Smooth muscle cell (in vitro differentiated cells): ENCODE data around the genes KRTAP3-1, KRTAP1-4, GAST and ACLY.

GRCh38 chr17:40883528-40883941, 1.5 kb downstream of the KRT20 start:
- RAMPAGE, long total RNA, result no peak

DNA sequence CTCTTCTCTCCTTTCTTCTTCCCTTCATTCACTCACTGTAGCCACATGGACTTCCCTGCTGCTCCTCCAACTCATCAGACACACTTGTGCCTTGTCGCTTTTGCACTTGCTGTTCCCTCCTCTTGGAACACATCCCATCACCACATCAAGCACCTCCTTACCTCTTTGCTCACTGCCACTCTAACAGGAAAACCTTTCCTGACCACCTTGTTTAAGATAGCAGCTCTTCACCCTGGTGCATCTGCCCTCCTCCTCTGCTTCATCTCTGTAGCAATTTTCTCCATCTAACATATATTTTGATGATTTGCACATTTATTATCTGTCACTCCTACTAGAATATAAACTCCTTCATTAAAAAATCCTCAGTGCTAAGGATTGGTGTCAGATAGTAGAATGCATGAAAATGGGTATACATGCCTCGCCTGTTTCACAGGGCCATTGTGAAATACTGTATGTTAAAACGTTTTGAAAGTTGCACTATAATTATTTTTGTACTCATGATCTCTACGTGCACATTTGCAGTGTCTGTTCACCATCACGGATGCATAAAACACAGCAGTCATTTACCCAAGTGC, 10.5 kb downstream of the KRT23 start:
- RAMPAGE, long total RNA, result no peak

GRCh38 chr17:41008768-41009625, at the start of gene KRTAP3-1:
Gene KRTAP3-1, minus strand, starts transcription at chr17:41009128.
- RAMPAGE, long total RNA, result no peak

DNA sequence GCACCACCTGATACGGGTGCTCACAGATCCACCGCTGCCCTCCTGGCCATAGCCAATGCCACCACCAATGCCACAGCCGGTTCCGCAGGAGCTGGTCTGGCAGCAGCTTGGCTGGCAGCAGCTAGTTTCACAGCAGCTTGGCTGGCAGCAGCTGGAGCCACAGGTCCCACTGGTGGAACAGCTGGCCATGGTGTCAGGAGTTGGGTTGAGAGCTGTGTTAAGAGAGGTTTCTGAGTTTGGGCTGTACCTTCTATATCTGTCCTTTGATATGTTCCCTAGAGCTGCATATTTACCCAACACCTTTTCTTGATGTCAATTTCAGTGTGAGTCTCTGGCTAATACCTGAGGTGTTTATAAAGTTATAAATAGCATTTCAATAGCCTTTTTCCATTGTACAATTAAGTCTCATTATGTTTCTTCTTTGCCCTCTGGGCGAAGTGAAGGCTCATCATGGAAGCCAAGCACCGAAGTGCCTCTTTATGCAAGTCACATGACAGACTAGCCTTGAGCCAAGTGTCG, at the start of gene KRTAP1-4:
KRTAP1-4 (minus strand) TSS at position 306 of the 519 bp plus-strand sequence.
- RAMPAGE, long total RNA, result no peak

- RAMPAGE, long total RNA, result no peak
Observed at GRCh38 chr17:41117839-41118195, 356 bp downstream of the KRTAP4-11 start.

- RAMPAGE, long total RNA, result no peak
Observed at GRCh38 chr17:41510296-41510836, 5.0 kb upstream of the KRT13 start.

DNA sequence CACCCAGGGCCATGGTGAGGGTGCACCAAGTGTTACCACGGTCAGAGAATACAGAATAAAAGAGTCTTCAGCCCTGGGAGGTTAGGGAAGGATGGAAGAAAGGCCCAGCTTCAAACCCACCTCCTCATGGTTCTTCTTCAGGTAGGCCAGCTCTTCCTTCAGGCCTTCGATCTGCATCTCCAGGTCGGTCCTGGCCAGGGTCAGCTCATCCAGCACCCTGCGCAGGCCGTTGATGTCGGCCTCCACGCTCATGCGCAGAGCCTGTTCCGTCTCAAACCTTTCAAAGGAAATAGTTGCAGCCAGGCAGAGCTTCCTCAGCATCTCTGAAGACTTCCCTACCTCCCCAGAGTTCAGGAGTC, 3.4 kb downstream of the KRT19 start:
- RAMPAGE, long total RNA, result no peak

DNA sequence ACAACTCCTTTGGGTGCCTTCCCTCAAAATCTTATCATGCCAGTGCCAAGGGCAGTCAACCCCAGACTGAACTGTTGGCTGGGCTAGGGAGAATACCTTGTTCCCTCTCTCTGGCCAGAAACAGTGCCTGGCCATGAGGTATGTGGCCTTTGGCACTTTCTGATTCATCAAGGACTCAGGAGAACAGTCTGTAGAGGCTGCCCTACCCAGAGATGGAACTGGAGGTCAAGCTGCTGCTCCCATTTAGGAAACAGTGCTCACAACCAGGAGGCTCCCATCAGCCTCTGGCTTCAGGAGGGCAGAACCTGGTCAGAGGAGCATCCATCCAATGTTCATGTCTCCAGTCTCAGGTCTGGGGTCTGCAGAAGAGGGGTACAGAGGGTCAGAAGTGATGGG, 2.7 kb upstream of the KRT19 start:
- RAMPAGE, long total RNA, result no peak

DNA sequence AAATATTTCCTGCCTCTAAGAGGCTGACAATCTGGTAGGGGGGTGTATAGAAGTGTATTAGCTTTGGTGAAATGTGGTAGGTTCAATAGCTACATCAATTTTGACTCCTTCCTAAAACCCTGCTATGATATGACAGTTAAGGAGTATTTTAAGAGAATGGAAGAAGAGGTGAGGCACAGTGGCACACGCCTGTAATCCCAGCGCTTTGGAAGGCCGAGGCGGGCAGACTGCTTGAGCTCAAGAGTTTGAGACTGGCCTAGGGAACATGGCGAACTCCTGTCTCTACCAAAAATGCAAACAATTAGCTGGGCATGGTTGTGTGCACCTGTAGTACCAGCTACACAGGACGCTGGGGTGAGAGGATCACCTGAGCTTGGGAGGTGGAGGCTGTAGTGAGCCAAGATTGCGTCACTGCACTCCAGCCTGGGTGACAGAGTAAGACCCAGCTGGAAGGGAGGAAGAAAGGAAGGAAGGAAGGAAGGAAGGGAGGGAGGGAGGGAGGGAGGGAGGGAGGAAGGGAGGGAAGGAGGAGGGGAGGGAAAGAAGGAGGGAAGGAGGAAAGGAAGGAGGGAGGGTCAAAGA, 4.7 kb upstream of the KRT19 start:
- RAMPAGE, long total RNA, result no peak

GRCh38 chr17:41540280-41540727, 12.2 kb upstream of the KRT19 start:
- RAMPAGE, long total RNA, result no peak

- RAMPAGE, long total RNA, result no peak
Observed at GRCh38 chr17:41547861-41548413, 19.8 kb upstream of the KRT19 start.

DNA sequence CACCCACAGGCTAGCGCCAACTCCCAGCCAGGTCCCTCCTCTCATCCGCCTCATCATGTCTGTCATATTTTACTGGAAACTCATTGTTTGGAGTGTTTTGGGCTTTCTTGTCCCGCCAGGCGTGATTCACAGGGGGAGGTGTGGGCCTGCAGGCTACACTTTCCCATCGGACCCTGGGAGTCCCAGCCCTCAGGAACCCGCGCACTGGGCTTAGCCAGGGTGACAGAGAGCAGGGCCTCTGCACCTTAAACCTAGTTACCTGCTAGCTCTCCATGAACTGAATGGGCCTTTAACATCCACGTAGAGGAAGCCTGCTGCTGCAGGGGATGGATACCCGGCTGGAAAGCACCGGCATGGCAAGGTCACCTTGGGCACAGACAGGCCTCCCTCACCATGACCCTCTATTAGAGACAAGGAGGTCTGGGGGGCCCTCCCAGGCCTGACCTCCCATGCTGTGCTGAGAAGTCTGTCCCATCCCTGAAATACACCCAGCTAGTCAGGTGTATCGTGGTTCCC, 338 bp upstream of the KRT14 start:
- RAMPAGE, long total RNA, result no peak

GRCh38 chr17:41678573-41679763, 9.7 kb upstream of the EIF1 start:
- RAMPAGE, long total RNA, result no peak

DNA sequence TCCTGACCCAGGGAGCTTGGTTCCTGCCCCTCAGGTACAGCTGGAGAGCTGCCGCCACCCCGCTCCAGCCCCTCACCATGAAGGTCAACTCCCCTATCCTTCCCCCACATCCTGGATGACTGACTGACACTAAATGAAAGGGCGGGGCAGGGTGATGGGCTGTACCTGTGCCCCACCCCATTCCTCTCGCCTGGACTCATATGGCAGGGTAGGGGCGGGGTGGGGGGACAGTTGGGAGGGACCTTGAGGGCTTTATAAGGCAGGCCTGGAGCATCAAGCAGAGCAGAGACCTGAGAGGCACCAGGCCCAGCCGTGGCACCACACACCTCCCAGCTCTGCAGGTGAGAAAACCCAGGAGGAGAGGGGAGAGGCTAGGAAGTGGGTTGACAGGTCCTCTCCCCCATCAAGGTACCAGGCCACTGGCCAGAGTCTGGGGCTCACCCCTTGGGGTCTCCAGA, at the start of gene GAST:
GAST (plus strand) TSS at position 285 of the 458 bp plus-strand sequence.
- RAMPAGE, long total RNA, result no peak

- RAMPAGE, long total RNA, result no peak
Observed at GRCh38 chr17:41754921-41756096, 20.9 kb upstream of the HAP1 start.

GRCh38 chr17:41769208-41769954, 17.1 kb downstream of the JUP start:
- RAMPAGE, long total RNA, result no peak

DNA sequence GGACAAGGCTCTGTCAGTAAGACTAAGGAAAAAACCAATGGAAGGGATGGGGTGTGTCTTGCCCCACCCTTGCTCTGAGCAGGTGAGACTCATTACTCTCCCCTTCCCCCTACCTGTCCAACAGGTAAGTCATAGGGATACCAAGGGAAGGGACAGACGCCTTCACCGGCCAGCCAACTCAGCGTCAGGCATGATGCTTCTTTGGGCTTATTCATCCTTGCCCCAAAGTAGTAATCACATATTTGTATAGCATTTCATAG, 424 bp upstream of the JUP start:
- RAMPAGE, long total RNA, result no peak

- RAMPAGE, long total RNA, result no peak
Observed at GRCh38 chr17:41792610-41793683, 6.4 kb upstream of the JUP start.

GRCh38 chr17:41862898-41863352, 2.3 kb downstream of the KLHL11 start:
- RAMPAGE, long total RNA, result no peak

DNA sequence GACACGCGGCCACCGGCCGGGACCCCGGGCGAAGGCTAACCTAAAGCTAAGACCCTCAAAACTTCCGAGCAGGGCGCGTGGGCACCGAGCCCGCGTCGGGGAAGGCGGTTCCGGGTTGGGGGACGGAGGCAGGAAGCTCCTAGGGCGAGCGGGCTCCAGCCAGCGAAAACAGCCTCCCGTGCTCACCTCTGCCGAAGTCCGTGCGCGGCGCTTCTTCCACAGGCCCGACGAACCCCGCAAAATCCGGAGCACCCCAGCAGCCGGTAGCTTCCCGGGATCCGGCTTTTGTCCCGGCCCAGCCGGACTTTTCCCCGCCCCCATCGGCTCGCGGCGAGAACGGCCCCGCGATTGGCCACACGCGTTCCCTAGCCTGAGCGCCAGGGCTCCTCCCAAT, at the start of gene ACLY:
ACLY (minus strand) TSS at position 258 of the 394 bp plus-strand sequence.
- RAMPAGE, long total RNA, result start-site peak on the minus strand centred at position 265 of the sequence, 78 bp wide, 1,027 and 601 reads in 2 replicates